ENCODE measurements around a stretch of chr12.

- PRO-cap, 3 experiments = no peak in any of the 3 experiments
These were observed 30.1 kb downstream of the RNF34 start for GRCh38 chr12:121429839-121430635.

DNA sequence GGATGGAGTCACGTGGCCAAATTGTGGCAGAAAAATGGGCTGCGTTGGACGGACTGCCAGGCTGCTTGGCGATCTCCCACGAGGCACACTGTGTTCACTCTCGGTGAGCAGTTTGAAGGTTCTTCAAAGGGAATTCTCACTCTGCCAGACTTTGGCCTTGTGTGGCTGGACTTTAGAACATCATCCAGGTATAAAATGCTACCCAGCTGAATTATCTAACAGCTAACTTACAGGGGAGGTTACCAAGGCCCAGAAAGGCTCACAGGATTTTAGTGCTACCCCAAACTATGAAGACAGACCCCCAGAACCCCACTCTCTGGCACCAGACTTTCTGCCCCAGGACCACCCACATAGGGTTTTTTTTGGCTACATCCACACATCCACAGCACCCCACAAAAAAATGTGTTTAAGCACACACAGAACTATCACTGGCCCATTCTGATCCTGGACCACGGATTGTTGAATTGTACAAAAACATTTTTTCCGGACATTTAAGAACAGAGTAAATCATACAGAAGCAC is 84.9 kb downstream of the KDM2B start:
- PRO-cap, 3 experiments = no peak in any of the 3 experiments

DNA sequence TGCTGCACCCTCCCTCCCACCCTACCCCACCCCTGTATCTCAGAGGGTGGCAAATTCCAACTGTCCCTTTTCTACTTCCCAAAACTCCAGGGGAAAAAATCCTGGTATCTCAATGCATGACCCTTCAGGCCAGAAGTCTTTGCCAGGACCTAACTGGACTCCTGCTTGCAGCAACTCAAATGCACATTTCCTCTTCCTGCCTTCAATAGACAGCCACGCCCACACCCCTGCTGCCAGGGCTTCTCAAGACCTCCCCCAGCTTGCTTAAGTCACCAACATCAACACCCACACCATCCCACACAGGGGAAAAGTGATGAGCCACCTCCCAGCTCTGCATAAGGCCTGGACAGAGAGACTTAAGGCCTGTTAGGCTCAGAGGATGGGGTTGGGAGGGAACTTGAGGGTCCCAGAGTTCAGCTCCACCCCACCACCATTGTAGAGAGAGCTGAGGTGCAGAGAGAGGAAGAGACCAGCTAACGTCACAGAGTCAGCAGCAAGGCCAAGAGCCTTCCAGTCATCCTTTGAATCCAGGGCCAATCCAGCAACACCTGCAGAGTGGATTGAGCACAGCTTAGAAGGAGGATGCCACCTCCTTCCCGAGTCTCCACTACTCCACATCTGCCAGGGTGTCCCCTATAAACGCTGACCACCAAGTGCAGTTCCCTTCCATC is 50.2 kb downstream of the KDM2B start:
- PRO-cap, 3 experiments = no peak in any of the 3 experiments

- PRO-cap, 3 experiments = no peak in any of the 3 experiments
These were observed 49.5 kb downstream of the KDM2B start for GRCh38 chr12:121531406-121531738.

GRCh38 chr12:121536335-121536880 is 44.4 kb downstream of the KDM2B start:
- PRO-cap, 3 experiments = peak in 3 of 3 experiments; most common plus-strand start chr12:121536807 (in 2)

GRCh38 chr12:121590369-121590510 is 9.4 kb upstream of the KDM2B start:
- PRO-cap, 3 experiments = no peak in any of the 3 experiments

DNA sequence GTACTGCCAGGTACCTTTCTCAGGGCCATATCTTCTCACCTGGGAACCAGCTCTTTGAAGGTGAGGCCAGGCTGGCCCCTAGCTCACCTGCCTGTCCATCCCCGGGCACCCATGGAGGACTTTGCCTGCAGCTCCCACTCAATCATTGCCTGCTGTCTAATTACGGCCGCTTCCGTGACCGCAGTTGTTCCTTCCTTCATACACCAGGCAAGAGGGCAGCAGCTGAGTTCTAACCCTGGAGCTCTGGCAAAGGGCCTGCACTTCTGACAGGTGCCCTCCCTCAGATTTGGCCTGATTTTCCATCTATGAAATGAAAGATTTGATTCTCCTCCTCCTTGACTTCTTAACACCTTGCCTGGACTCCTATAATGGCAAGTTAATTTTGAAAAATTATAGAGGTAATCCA is 20.2 kb upstream of the KDM2B start:
- PRO-cap, 3 experiments = no peak in any of the 3 experiments

DNA sequence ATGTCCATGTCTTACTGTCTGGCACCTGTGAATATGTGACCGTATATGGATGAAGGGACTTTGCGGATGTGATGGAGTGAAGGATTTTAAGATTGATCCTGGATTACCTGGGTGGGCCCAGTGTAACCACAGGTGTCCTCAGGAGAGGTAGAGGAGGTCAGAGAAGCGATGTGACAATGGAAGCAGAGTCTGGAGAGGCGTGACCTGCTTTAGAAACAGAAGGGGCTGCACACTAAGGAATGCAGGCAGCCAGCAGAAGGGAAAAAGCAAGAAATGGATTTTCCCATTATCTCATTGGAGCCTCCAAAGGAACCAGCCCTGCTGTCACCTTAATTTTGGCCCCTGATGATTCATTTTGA is 27.8 kb upstream of the KDM2B start:
- PRO-cap, 3 experiments = no peak in any of the 3 experiments

DNA sequence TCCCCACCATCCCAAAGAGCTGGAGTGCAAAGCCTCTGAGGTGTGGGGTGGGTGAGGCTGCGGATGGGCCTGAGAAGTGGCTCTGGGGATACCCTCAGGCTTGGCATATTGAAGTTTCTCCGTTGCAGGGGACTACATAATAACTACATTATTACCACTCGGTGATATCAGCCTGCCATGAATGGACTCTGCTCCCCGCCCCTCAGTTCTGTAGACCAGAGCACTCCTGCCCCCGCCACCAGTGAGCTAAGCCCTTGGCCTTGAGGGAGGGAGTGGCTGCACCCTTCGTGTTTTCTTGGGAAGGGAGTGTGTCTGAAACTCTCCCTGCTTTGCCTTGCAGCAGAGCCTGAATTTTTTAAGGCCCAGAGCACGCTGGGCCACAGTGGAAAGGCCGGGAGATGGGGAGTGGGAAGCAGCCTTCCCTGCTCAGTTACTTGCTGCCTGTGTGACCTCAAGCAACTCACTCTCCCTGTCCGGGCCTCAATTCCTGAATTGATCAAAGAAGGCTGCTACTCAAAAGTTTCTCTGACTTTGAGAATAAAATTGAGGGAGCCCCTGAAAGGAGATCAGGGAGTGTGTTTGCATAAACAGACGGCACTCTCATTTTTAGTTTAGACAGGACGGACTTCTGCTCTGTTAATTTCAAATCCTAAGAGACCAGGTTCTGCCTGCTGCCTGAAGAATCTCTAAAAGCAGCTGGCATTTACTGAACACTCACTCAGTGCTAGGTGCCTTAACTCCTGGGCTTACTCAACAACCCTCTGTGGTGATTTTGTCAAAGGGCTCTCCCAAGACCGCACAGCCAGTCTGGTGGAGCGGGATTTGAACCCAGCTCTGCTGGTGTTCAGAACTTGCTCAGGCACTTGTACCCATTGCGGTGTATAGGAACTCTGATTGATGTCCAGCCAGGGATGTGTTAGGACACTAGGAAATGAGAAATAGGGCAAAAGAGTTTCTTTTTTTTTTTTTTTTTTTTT is 41.2 kb downstream of the MORN3 start:
- PRO-cap, 3 experiments = peak in 1 of 3 experiments; most common minus-strand start position 210 of the sequence (in 1)

DNA sequence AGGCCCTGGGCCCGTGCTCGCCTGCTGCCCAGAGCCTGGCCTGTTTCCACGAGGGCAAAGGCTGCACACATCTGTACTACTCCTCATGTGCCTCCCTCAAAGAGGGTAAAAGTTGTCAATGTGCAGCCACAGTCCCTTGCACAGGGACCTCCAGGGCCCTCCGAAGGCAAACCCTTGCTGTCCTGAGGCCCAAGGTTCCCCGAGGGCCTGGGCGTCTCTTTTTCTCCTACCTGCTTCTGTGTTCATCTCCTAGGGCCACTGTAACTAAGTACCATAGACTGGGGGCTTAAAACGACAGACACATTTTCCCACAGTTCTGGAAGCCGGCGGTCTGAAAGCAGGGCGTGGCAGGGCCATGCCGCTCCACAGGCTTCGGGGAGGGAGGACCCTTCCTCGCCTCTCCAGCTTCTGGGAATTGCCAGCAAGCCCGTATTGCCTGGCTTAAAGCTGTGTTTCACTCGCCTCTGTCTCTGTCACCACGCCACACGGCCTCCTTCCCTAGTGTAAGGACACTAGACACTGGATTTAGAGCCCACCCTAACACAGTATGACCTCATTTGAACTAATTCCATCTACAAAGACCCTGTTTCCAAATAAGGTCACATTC is 39.2 kb downstream of the RHOF start:
- PRO-cap, 3 experiments = no peak in any of the 3 experiments

DNA sequence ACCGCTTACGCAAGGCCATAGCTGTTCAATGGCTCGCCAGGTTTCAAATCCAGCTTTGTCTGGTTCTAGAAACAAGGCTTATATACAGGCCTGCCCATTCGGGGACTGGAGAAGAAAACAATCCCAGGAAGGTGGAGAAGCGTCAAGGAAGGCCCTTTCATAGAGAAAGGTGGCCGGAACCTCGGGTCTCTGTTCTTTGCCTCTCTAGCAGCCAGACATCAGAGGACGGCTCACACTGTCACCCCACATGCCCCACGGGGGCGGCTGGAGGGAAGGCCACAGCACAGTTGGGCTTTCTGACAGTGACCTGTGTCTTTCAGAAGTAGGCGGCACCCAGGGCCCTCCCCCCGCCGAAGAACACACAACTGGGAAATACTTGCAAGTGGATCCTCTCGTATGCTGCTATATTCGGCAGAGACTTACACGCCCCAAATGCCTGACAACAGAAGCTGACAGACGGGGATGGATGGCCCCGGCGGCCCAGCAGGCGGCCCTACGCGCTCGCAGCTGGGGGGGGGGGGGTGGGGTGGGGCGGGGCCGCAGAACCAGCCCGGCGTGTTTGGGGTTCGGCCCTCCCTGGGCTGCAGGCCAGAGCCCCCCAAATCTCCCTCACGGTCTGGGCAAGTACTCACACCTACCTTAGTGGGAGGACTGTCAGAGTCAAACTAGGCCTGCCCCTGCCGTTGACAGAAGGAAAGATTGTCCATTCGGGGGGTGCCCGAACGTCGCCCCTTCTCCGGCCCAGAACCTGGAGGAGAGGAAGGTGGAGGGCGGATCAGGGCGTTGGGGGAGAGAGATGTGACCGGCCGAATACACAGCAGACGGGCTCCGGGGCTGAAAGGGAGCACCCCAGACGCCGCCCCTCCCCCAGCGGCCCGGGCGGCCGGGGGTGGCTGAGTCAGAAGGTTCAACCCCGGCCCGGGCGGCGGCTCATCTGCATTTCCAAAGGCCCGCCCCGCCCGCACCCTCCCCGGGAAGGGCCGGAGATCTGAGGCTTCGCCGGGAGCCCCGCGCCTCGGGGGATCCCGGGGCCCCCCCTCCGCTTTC is 4.3 kb upstream of the SETD1B start:
- PRO-cap, 3 experiments = peak in 3 of 3 experiments; most common plus-strand start position 601 of the sequence (in 2); most common minus-strand start position 45 of the sequence (in 2)

DNA sequence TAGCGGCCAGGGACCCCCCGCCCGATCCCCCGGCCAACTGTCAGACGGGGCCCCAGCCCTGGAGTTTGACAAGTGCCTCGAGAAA is 1.0 kb downstream of the SETD1B start:
- PRO-cap, 3 experiments = no peak in any of the 3 experiments

DNA sequence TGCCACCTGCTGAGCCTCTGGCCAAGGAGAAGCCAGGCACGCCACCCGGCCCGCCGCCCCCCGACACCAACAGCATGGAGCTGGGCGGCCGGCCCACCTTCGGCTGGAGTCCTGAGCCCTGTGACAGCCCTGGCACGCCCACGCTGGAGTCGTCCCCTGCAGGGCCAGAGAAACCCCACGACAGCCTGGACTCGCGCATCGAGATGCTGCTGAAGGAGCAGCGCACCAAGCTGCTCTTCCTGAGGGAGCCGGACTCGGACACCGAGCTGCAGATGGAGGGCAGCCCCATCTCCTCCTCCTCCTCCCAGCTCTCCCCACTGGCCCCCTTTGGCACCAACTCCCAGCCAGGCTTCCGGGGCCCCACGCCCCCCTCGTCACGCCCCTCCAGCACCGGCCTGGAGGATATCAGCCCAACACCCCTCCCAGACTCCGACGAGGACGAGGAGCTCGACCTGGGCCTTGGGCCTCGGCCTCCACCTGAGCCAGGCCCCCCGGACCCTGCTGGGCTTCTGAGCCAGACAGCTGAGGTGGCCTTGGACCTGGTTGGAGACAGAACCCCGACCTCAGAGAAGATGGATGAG is 6.5 kb downstream of the SETD1B start:
- PRO-cap, 3 experiments = no peak in any of the 3 experiments

DNA sequence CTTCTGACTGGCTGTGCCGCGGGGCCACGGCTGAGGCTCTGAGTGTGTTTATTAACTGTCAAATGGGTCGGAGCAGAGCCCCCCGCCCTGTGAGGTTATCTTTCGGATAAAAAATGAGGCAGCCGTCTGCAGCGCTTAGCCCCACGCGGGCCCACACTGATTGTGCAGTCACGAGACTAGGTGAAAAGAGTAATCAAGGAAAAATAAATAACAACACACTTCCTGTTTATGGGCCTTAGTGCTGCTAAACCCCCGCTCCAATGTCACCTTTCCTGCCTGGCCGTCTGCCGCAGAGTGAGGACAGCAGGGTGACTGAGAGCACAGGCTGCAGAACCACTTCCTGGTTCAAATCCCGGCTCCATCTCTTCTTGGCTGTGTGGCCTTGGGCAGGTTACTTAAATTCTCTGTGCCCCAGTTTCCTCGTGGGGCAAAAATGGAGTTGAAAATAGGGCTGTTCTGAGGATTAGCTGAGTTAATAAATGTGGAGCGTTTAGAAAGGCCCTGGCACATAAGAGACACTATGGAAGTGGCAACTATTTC is 9.4 kb downstream of the SETD1B start:
- PRO-cap, 3 experiments = peak in 1 of 3 experiments; most common plus-strand start position 266 of the sequence (in 1); most common minus-strand start position 296 of the sequence (in 1)

DNA sequence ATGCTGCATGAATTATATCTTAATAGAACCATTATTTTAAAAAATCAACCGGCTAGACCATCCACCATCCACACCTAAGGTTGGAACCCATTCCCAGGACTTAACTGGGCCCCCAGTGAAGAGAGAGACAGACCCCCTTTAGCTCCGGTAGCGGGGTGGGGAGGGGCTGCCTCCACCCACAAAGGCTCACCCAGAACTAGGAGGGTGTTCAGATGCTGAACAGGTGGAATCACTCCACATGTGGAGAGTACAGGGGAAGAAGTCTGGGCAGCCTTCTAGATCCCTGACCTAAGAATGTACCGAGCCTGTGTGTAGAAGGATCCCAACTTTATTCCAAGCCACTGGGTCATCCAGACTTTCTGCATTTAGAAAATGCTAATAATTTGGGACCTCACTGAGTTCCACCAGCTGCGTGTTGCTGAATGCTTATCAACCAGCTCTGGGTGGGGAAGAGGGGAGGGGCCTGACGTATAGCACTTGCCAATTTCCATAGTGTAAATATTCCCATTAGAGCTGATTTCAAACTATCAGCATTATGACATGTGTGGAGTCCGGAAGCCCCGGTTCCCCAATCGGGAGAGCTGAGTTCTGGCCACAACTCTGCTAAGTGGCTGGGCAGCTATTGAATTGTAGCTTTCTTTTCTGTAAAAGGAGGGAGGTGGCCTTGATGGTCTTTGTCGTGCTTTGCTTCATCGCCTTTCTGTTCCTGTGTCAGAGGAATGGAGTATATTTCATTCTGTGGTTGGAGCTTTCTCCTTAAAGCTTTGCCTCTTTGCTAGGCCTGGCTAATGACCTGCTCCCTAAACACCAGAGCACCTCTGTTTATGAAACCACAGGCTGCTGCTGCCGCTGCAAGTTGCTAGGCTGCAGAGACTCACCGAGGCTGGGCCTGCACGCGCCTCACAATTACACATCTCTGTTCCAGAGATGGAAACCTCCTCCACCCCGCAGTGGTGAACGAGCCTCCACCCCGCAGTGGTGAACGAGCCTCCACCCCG is 7.9 kb upstream of the BCL7A start:
- PRO-cap, 3 experiments = no peak in any of the 3 experiments

- PRO-cap, 3 experiments = peak in 1 of 3 experiments; most common plus-strand start chr12:122022944 (in 1)
These were observed 1.2 kb downstream of the BCL7A start for GRCh38 chr12:122022907-122023191.

DNA sequence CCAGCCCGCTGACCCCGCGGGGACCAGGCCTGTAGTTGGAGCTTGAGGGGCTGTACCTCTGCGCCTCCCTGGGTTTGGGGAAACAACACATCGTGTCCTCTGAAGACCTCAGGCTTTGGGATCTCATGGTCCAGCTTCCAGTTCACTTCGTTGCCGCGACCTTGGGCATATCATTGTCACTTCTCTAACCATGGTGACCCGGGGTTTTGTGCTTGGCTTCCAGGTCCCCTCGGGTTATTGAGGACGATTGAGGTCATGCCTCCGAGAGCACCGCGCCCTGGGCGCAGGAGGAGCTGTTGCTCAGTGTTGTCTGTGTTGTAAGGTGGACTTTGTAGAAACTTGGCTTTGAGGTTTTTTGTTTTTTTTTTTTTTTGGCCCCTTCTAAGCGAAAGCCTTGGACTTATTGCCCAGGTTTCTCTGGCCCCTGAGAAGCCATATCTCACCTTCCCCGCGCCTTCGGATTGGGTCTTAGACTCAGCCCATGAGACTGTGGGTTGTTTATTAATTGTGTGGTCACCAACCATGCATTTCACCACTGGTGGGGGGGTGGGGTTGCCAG is 2.5 kb downstream of the BCL7A start:
- PRO-cap, 3 experiments = no peak in any of the 3 experiments

- PRO-cap, 3 experiments = peak in 3 of 3 experiments; most common minus-strand start chr12:122078530 (in 1)
These were observed 482 bp upstream of the MLXIP start for GRCh38 chr12:122077899-122078648.

GRCh38 chr12:122105797-122106303 is 27.3 kb downstream of the MLXIP start:
- PRO-cap, 3 experiments = no peak in any of the 3 experiments

- PRO-cap, 3 experiments = no peak in any of the 3 experiments
These were observed 45.7 kb downstream of the MLXIP start for GRCh38 chr12:122124049-122124810.

Data from Metastatic Breast Carcinoma in the Ovary (tissue), 3 donors.